ENCODE measurements around the genes APBA2 and MTMR10.

- PRO-cap, result no peak
These were observed 22.7 kb downstream of the HERC2 start for GRCh38 chr15:28299250-28299633.

- PRO-cap, result no peak
These were observed 35.9 kb downstream of the GOLGA6L25 start for GRCh38 chr15:28589274-28589737.

DNA sequence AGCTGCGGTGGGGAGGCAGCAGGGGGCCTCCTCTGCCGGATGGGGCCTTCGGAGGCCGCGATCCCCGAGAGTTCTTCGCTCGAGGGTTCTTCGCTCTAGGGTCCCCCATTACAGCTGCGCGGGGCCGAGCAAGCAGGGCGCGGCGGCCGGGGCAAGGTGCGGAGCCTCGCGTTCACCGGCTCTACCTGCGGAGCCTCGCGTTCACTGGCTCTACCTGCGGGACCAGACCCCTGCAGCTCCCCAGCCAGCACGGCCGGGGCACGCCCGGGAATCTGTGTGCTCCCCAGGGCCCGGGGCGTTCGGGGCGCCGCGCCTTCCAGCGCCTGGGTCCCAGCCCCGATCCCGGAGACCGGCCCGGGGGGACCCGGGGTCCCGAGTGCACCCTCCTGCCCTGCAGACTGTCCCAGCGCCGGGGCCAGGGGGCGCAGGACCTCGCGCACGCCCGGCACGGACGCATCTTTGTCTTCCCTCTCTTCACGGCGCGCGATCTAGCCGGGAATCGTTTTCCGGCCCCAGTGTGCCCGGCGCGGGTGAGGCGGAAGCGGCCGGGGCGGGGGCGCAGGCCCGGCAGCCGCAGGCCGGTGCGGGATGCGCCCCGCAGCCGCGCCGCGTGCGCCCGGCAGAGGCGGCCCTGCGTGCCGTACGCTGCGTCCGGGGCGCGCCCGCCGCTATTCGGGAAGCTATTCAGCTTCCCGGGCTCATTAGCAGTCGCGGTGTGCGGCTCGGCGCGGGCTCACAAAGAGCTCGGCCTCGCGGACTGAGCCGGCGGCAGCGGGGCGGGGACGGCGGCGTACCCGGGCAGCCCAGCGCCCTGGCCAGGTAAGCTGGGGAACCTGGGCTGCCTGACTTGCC, at the start of gene APBA2:
TSS of gene APBA2 (plus strand) at position 515 of the 852 bp plus-strand sequence.
- PRO-cap, result unidirectional peak, plus-strand start at position 108 of the sequence; bidirectional peak, plus-strand start at position 515 of the sequence, minus-strand start at position 490 of the sequence; bidirectional peak, plus-strand start at position 701 of the sequence, minus-strand start at position 644 of the sequence

DNA sequence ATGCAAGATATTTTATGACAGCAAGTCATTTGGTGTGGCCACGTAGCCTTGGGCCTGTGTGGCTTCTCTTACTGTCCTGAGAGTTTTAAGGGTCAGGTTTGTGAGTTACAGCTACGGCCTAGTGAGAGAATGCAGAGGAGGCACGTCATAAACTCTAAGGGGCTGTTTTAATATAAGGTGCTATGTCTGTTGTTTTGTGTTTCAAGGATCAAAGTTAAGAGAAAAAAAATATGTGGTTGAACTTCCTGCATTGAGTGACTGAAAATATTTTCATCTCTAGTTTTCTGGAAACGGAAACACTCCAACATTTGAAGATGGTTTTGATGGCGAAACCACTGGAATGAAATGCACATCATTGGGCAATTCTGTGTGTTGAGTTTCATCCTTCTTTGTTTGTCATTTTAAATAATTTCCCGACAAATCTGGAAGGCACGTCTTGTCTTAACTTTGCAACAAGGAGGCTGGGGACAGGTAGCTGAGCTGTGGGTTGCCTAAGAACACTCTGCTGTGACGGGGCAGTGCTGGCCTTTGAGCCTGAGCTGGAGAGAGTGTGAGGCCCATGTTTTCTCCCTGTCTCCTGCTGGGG, 5.1 kb downstream of the APBA2 start:
- PRO-cap, result no peak

- PRO-cap, result no peak
These were observed 107.5 kb downstream of the APBA2 start for GRCh38 chr15:28992944-28993969.

DNA sequence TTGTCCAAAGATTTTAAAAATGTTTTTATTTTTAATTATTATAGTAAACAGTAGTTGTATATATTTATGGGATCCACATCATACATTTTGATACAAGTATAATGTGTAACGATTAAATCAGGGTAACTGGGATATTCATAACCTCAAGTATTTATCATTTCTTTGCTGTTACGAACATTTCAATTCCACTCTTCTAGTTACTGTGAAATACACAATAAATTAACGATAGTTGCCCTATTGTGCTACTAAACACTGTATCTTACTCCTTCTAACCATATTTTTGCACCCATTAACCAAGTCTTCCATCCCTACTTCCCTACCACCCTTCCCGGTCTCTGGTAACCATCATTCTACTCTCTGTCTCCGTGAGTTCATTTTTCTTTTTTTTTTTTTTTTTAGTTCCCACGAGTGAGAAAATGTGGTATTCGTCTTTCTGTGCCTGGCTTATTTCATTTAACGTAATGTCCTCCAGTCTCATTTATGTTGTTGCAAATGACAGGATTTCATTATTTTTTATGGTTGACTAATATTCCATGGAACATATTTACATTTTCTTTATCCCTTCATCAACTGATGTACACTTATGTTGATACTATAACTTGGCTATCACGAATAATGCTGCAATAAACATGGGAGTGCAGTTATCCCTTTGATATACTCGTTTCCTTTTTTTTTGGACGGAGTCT, 31.8 kb downstream of the TJP1 start:
- PRO-cap, result no peak

DNA sequence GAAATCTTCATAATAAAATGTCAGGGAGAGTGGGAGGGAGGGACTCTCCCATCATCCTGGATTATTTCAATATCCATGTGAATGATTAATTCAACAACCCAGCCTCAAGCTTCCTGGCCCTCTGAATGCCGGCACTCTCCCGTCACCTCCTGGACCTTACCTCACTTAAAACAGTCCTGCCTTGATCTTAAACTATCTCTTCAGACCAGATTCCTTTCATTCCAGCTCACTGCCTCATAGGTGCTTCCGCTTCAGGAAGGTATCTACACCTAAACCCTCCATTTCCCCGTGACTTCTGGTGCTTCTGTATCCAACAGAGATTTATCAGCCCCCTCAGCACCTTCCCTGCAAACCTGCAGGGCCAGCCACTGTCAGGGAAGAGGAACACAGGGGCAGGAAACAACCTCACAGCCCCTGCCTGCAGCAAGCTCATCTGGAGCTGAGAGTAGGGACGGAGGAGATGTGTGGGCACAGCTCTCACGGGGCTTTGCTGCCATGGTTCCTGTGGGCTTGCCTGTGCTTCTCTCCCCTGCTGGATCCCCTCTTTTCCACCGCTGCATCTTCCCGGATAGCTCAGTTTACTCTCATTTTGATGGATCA, 98.9 kb upstream of the TJP1 start:
- PRO-cap, result no peak

DNA sequence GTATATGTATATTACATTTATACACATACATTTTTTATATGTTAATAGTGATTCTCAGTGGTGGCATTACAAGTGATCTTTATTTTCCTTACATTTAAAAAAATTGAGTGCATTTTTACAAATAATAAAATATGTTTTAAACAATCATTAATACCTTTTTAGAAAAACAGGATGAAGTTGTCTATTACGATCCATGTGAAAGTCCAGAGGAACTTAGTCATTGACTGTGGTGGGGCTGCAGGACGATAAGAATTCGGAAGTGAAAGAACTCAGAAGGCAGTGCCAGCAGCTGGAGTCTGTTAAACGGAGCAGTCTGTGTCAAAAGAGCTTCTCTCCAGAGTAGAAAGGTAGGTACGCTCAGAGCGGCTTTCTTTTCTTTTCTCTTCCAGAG, 67.5 kb upstream of the GOLGA8Q start:
- PRO-cap, result no peak

DNA sequence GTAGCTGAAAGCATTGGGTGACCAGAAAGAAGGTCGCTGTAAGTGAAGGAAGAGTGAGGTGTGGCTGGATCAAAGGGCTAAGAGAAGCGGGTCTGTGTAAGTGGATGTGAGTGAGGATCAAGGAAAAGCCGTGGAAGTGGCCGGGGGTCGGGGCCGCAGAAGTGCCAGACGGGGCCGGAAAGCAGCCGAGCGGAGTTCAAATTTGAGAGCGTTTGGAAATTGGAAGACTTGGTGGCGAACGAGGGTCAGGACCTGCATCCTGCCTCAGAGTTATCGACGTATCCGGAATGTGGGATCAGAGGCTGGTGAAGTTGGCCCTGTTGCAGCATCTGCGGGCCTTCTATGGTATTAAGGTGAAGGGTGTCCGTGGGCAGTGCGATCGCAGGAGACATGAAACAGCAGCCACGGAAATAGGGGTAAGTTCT, 22.7 kb downstream of the GOLGA8H start:
- PRO-cap, result no peak

DNA sequence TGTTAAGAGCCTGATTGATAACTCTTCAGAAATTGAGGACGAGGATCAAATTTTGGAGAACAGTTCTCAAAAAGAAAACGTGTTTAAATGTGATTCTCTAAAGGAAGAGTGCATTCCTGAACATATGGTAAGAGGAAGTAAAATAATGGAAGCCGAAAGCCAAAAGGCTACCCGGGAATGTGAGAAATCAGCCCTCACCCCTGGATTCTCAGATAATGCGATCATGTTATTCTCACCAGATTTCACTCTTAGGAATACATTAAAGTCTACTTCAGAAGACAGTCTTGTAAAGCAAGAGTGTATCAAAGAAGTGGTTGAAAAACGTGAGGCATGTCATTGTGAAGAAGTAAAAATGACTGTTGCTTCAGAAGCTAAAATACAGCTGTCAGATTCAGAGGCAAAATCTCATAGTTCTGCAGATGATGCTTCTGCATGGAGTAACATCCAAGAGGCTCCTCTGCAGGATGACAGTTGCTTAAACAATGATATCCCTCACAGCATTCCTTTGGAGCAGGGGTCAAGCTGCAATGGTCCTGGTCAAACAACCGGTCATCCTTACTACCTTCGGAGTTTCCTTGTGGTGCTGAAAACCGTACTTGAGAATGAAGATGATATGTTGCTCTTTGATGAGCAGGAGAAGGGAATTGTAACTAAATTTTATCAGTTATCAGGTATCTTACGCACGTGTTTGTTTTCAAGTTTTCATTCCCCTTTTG, 1.7 kb downstream of the FAN1 start:
- PRO-cap, result no peak

DNA sequence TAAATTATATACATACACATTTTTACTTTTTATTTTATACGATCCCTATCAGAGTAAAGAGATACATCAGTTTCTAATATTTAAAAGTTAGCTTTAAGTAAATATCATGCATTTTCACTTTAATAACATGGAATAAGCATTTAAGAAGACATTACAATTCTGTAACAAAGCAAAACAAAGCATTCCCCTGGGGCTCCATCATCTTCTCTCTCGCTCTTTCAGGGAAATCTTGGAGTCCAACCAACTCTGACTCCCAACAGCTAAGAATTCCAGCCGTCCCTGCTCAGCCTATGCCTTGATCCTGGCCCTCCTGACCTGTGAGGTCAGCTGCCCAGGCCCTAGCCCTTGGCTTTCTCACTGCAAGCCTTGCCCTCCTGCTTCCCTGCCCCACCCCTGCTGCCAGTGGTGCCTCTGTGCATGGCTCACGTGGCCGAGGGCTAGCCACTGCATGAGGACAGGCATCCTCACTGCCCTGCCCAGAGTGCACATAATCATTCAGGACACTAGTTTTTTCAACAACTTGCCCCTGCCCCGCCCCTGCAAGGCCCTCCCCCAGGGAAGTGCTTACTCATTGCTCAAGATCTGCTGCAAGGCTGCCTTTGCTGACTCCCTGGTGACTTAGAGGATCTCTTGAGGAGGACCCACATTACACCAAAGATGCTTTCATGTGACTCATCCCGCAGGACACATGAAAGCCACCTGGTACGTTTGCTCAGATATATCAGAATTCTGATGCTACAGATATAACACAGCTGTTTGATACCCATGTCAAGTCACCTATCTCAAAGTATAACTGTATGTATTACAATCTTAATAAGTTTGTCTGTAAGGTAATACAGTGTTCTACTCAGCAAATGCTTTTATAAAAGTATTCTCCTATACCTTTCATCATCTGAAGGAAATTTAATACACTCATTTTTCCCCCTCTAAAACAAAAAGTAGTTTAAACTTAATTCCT, 37.5 kb downstream of the MTMR10 start:
- PRO-cap, result no peak

DNA sequence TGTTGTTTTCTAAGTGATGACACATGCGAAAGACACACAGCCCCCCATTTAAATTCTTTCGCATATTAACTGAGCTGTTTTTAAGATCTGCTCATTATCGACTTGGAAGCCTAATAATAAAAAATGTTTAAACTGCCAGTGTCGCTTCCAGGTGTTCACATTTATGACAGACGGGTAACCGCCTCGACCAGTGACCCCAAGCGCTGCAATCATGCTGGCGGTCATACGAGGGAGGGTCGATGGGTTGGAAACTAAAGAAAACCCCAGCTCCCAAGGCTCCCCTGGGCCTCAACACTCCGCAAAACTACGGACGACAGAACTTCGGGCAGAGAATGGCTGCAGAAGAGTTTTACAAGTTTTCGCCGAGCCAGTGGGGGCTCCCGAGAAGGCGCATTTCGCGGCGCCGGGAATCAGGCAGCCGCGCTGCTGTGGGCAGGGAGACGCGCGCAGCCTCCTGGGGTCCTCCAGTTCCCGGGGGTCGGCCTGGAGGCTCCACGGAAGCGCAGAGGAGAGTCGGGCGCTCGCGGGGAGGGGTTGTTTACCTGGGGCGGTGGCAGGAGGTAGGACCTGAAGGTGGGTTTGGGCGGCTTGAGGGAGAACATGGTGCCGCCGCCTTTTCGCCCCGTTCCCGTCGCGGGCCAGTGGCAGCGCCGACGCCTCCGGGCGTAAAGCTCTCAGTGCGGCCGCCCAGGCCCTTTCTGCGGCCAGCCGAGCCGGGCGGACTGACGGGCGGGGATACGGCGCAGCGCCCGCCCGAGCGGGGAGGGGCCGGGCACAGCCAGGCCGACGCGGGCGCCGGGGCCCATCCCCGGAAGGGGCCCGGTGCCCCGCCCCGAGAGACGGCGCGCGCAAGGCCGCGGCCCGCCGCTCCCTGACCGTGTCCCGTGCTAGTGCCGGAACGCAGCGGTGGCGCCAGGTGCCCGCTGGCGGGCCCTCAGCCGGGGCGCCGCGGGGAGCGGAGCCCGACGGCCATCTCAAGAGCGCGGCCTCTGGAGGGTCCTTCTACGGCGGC, at the start of gene MTMR10:
TSS of gene MTMR10 (minus strand) at position 724 of the 1,012 bp plus-strand sequence.
- PRO-cap, result bidirectional peak, plus-strand start at position 391 of the sequence, minus-strand start at position 315 of the sequence; bidirectional peak, plus-strand start at position 878 of the sequence, minus-strand start at position 700 of the sequence; bidirectional peak, plus-strand start outside the sequence, minus-strand start at position 991 of the sequence

DNA sequence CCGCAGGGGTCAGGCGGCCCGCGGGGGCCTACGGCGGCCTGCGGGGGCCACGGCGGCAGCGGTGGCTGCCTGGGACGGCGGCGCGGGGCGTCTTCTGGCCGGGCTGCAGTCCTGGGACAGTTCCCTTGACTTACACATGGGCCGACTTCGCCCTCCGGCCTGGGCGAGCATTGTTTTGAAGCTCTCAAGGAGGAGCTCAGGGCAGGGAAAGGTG, 396 bp upstream of the MTMR10 start:
- PRO-cap, result bidirectional peak, plus-strand start at position 52 of the sequence, minus-strand start outside the sequence

- PRO-cap, result no peak
These were observed 32.9 kb upstream of the MTMR10 start for GRCh38 chr15:31024139-31024937.

GRCh38 chr15:31157622-31158034, 56.1 kb upstream of the TRPM1 start:
- PRO-cap, result no peak

DNA sequence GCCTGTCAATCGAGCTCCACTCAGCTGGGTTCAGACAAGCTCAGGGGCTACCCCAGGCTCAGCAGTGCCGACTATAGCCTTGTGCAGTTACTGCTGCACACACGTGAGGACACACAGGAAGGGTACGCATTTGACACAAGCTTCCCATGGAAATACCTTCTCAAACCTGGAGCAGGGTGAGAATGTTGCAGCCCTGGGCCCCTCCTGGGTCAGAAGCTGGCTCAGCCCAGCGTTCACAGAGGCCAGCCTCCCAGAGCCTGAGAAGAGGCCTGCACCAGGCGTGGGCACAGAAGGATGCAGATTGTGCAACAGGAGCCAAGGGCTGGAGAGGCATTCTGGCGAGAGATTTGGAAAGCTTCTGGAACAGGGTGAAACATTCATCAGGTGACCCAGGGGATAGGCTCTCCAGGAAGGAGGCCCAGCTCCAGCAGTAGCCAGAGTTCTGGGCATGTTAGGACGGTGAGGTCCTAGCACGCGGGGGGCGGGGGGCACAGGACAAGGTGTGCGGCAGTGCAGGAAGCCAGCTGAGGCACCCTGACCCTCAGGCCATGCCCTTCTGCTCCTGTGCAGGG, 111.9 kb upstream of the KLF13 start:
- PRO-cap, result no peak

GRCh38 chr15:31263291-31263876, 63.3 kb upstream of the KLF13 start:
- PRO-cap, result no peak

GRCh38 chr15:31272936-31273243, 53.7 kb upstream of the KLF13 start:
- PRO-cap, result no peak

DNA sequence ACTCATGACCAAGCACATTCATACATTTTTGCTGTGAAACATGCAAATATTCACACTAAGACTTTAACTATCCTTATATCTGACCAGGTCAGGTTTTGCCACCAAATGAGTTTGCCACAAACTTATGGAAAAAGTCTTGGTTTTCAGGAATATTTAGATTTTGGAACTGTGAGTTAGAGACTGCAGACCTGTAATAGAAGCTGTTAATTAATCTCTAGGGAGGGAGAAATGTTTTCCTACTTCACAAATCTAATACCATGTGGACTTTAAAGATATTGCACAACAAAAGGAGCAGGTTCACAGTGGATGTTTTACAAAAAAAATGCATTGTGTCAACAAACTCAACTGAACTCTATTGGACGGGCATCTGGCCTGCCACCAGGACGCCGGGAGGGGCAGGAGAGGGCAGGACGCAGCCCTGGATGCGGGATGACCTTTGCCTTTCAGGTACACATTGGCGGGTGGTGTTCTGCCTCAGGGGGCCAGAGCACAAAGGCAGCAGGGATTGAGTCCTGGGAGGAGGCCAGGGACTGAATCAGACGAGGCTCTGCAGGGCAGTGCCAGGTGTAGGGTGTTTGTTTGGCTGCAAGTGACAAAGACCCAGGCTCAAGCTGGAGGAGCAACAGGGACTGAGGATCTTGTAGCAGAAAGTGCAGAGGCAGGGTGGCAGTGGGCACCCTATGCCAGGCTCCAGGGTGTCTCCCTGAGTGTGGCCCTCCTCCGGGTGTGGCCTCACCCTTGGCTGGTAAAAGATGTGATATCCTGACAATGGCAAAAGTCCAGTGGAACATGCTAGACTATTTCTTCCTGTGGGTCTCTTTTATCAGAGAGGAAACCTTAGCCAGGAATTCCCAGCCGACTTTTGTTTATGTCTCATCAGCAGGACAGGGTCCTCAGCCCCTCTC, 30.0 kb upstream of the KLF13 start:
- PRO-cap, result no peak

DNA sequence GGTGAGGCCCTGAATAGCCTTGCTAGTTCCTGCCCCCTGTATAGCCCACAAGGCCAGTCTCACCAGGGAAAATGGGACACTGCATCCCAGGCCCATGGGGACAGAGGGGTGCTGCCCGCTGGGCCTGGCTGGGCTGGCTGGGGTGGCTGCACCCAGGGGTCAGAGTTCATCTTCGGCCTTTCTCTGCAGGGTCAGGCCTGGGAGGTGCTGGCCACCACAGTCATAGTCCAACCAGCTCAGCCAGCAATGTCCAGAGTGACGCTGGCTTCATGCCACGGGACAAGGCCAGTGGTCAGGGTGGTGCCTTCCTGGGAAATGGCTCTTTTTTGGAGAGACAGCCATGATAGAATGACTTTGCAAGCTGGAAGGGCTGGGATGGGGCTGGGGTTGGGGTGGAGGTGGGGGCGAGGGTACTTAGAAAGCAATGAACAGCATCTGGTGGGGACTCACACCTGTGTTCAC, 22.3 kb upstream of the KLF13 start:
- PRO-cap, result no peak

Measured in A673 (cell line).